ENCODE results near the genes ADAM15, SCAMP3 and DAP3.

DNA sequence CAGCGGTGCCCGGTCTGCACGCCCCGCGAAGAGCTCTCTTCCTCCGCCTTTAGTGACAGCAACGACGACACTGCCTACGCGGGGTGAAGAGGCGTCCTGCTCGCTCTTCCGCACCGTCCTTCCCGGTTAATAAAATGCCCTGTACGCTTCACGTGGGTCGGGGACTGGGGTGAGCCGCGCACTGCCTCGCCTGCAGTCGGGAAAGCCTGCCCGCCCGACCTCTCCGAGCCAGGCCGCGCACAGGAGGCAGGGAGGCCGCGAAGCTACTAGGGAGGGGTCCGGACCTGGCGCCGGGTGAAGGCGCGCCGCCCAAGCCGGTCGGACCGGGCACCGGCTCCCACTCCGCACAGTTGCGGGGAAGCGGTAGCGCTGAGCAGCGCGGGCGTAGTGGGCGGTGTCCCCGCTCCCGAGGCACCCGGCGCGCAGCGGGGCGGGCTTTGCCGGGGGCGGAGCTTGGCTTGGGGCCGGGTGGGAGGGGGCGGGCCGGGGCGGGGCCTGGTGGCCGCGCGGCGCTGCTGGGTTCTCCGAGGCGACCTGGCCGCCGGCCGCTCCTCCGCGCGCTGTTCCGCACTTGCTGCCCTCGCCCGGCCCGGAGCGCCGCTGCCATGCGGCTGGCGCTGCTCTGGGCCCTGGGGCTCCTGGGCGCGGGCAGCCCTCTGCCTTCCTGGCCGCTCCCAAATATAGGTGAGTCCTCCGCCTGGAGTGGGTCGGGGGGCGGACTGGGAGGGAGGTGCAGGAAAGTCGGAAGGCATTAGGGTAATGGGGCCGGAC, at the start of gene ADAM15:
Gene ADAM15 (plus strand): TSS at position 535 of the 771 bp plus-strand sequence.
- PRO-cap: bidirectional peak, plus-strand start at position 570 of the sequence, minus-strand start at position 389 of the sequence

DNA sequence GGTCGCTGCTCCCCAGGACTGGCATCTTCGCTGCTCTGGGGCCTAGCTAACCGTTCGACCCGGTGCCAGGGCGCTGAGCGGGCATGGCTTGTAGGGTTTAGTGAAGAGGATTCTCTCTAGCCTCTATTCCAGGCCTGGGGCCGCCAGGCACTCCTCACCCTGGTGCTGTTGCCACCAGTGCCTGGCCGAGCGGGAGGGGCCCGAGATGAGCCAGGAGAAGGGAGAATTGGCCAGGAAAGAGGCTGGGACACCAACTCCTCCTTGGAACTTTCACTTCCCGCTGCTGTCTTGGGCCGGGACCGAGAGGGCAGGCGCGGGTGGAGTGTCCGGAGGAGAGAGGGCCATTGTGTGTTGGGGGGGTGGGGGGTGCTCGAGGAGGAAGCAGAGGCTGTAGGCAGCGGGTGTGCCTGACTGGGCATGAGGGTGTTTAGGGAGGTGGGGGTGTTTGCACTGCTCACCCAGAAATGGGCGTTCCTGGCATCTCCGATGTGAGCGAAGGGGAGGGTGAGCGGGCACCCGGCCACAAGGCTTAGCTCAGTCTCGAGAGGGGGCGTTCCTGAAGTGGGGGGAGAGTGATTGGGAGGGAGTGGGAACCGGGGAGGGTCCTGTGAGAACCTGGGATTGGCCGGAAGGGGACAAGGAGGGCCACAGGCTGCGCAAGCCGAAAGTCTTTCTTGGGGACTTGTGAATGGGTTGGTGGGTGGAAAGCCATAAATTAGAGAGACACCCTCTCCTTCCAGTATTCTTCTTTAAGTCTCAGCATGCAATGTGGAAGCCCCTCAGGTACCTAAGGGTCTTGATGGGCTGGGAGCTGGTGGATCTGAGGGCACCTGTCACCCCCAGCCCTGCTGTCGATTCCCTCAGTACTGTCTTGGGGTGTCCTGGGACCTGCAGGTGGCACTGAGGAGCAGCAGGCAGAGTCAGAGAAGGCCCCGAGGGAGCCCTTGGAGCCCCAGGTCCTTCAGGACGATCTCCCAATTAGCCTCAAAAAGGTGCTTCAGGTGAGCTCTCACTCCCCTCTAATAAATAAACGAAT, 979 bp downstream of the ADAM15 start:
- PRO-cap: bidirectional peak, plus-strand start at position 286 of the sequence, minus-strand start at position 179 of the sequence

- PRO-cap: no peak
Observed at GRCh38 chr1:155054121-155054769, 3.1 kb downstream of the ADAM15 start.

DNA sequence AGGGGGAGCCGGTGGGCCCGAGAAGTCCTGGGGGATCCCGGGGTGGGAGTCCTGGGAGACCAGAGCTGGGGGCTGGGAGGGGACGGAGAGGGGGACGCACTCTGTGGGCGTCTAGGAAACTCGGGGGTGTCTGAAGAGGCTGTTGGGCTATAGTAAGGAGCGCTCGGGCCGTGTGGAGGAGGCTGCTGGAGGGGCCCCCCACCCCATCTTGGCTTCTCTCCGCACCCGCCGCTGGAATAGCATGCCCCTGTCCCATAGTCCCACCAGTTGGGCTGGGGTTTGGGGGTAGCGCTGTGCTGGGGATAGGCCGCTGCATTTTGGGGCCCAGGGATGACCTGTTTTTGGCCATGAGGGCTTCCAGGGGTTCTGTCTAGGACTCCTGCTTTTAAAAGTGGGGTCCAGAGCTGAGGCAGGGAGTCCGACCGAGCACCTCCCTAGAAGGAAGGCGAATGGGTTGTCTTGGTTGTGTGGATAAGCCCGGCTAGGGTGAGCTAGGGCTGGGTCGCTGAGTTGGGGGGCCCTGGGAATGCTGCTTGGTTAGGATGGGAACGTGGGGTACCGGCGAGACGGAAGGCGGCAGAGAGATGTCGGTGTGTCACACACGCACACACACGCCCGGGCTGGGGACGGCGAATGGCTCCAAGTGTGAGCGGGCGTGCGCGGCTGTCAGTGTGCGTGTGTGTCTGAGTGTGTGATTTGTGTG, 628 bp downstream of the EFNA3 start:
- PRO-cap: no peak

- PRO-cap: no peak
Observed at GRCh38 chr1:155081560-155082357, 3.1 kb downstream of the EFNA3 start.

- PRO-cap: no peak
Observed at GRCh38 chr1:155082358-155082939, 3.8 kb downstream of the EFNA3 start.

DNA sequence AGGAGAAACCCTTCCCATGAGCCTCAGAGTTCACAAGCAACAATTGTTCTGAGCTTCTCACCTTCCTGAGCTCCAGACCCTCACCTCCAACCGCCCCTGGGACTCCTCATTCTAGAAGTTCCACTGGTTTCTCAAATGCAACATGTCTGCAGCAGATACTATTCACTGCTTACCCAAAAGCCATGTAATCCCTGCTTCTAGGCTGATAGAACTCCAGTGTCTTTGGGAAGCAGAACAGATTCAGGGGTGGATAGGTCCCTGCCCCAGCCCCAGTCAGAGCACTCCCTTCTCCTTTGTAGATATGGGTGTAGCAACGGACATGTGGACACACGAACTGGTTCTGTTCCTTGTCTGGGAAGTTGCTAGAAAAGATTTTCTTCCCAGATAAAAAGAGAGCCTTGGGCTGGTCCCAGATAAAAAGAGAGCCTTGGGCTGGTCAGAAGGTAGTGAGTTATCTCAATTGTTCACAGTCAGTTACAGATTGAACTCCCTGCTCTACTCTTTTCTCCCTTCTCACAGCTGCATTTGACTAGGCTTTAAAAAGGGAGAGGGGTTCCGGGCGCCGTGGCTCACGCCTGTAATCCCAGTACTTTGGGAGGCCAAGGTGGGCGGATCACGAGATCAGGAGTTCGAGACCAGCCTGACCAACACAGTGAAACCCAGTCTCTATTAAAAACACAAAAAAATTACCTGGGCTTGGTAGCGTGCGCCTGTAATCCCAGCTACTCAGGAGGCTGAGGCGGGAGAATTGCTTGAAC, 7.4 kb upstream of the EFNA1 start:
- PRO-cap: no peak

GRCh38 chr1:155129897-155130823, 2.5 kb downstream of the EFNA1 start:
- PRO-cap: no peak

GRCh38 chr1:155133543-155134138, 2.0 kb upstream of the SLC50A1 start:
- PRO-cap: no peak

- PRO-cap: bidirectional peak, plus-strand start at chr1:155166164, minus-strand start at chr1:155166129; bidirectional peak, plus-strand start at chr1:155166610, minus-strand start at chr1:155166504; bidirectional peak, plus-strand start at chr1:155167061, minus-strand start at chr1:155166925
Observed at GRCh38 chr1:155165869-155167230, 6.8 kb downstream of the KRTCAP2 start.

DNA sequence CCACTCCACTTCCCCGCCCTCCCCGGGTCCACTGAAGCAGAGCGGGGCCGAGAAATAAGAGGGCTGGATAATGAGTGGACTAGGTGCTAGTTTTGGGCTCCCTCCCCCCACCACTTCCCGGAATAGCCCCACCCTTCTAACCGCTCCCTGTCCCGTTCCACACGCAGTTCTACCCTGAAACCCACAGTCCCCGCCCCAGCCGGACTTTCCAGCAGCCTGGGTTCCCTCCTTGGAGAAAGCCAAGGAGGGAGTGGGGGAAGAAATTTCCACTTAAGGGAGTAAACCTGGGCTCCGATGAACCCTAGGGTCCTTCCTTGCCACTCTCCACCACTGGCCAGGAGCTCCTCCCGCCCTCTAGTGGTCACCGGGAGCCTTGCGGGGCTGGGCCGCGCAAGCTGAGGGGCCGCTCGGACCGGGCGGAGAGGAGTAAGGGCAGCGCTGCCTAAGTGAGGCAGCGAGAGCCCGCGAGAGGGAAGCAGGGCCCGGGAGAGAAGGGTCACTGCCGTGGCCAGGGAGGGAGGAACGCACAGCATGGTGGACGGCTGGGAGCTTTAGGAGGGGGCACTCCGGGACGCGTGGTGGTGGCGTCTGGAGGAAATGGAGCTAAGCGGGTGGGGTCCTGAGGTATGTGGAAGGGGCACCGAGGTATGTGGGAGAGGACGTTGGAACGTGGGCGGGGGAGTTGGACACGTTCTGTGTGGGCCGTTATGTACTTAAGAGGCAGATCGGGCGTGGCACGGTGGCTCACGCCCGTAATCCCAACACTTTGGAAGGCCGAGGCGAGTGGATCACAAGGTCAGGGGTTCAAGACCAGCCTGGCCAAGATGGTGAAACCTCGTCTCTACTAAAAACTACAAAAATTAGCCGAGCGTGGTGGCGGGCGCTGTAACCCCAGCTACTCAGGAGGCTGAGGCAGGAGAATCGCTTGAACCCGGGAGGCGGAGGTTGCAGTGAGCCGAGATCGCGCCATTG, 14.1 kb downstream of the THBS3 start:
- PRO-cap: bidirectional peak, plus-strand start at position 499 of the sequence, minus-strand start at position 338 of the sequence

GRCh38 chr1:155195634-155196071, 12.0 kb downstream of the THBS3 start:
- PRO-cap: bidirectional peak, plus-strand start at chr1:155195893, minus-strand start at chr1:155195879

DNA sequence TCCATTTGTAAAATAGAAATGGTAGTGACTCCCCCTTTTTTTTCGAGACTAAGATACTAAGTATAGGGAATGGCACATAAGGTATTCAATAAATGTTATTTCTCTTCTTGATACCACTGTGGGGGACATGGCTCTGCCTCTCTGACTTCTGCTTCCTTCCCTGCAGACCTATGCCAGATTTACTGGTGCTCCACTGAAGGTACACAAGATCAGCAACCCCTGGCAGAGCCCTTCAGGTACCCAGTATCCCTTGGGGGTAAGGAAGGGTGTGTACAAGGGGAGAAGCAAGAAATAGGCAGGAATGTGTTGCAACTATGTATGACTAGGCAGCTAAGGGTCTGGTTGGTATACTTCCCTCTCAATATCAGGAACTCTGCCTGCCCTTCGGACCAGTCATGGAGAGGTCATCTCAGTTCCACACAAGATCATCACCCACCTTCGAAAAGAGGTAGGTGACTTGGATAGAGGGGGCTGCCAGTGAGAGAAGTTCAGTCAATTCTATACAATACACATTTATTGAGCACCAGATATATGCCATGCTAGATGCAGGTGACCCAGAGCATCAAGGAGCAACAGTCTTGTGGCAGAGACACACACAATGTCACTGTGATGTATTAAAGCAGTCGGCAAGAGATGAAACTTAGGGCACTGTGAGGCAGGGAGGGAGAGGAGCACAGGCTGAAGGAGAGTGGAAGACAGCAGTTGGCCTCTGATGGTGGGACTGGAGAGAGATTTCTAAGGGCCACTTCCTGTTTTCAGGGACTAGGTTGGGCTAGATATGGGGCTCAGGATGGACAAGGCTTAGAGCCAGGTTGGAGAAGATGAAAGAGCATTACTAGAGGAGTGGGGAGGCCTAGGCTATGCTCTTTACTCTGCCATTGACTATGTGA, 1.9 kb downstream of the MTX1 start:
- PRO-cap: no peak

GRCh38 chr1:155261729-155262857, at the start of gene SCAMP3:
Gene SCAMP3 (minus strand): TSS chr1:155262360.
- PRO-cap: bidirectional peak, plus-strand start at chr1:155262493, minus-strand start at chr1:155262206

DNA sequence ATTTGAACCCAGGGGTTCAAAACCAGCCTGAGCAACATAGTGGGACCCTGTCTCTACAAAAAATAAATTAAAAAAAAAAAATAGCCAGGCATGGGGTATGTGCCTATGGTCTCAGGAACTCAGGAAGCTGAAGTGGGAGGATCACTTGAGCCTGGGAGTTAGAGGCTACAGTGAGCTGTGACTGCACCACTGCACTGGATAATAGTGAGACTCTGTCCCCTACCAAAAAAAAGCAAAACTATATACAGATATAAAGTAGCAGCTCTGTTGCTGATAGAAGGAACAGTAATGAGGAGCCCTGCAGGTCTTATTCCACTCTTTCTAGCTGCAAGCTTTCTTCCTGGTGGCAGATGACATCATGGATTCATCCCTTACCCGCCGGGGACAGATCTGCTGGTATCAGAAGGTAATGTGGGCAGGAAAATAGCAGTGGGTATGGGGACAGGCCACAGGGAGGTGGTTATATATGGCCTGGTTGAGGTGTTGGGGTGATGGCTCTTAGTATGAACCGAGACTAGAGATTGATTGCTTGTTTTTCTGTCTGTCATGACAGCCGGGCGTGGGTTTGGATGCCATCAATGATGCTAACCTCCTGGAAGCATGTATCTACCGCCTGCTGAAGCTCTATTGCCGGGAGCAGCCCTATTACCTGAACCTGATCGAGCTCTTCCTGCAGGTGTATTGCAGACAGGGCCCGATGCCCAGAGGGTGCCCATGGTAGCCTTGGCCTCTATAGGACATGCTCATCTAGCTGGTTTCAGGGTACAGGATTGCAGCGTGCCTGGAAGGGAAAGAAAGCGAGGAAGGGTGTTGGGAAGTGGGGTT, 2.9 kb upstream of the RUSC1 start:
- PRO-cap: no peak

- PRO-cap: no peak
Observed at GRCh38 chr1:155318441-155319387, 2.0 kb upstream of the RUSC1 start.

DNA sequence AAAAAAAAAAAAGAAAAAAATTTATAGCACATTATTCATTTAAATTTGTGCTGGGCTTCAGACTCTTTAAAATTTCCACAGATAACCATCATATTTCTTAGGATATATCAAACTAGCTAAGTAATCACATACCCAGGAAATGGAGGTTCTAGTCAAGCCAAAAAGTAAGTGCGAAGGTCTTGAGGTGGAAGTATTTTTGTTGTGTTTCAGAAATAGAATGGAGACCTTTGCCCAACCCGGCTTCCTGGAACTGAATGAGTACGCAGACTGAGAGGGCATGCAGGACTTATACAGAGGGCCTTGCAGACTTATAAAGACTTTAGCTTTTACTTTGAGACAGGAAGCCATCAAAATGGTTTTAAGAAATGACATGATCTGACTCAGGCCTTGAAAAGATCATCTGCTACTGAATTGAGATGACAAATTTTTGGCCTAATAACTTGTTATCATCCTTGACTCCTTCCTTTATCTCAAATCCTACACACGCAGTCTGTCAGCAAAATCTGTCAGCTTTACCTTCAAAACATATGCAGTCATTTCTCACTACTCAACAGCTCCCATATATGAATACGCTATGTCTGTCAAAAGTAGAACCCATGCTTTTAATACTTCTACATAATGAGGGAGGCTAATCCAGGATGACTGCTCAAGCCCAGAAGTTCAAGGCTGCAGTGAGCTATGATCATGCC, 26.5 kb downstream of the ASH1L start:
- PRO-cap: no peak

DNA sequence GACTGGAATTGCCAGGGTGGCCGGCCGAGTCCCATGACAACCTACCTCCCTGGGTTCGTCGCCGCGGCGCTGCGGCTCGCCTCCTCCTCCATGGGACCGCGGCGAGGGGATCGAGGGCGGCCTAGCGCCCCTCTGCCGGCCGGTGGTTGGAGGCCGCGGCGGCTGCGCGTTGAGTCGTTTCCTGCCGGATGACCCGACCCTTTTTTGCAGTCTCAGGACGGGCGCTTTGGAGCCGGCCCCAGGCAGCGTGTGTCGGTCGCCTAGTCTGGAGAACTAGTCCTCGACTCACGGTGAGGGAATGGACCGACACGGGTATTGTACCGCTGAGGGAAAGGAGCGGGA, at the start of gene DAP3:
Gene DAP3 (plus strand): TSS at position 207 of the 342 bp plus-strand sequence.
- PRO-cap: bidirectional peak, plus-strand start at position 207 of the sequence, minus-strand start at position 148 of the sequence

GRCh38 chr1:155892962-155893541, 18.1 kb downstream of the RIT1 start:
- PRO-cap: no peak

DNA sequence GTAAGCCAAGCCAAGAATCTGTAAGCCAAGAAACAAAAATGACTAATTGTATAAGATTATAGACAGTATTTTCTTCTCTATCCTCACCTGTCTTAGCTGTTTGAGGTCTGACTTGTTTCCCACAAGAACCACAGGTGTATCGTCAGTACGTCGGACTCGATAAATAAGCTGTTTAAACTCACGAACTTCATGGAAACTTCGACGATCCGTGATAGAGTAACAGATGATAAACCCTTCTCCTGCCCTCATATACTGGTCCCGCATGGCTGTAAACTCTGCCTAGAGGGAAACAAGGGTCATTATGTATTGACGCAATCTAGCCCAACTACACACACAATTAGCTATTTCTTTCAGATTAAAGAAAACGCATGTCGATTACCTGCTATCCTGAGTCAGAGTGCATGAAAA, 6.9 kb downstream of the RIT1 start:
- PRO-cap: no peak